ENCODE results near the gene ITPKA.

GRCh38 chr15:39586307-39587201 lies 5.7 kb downstream of the THBS1 start:
- RRBS: no CpG with 5 or more reads among the region's 14 CpGs

DNA sequence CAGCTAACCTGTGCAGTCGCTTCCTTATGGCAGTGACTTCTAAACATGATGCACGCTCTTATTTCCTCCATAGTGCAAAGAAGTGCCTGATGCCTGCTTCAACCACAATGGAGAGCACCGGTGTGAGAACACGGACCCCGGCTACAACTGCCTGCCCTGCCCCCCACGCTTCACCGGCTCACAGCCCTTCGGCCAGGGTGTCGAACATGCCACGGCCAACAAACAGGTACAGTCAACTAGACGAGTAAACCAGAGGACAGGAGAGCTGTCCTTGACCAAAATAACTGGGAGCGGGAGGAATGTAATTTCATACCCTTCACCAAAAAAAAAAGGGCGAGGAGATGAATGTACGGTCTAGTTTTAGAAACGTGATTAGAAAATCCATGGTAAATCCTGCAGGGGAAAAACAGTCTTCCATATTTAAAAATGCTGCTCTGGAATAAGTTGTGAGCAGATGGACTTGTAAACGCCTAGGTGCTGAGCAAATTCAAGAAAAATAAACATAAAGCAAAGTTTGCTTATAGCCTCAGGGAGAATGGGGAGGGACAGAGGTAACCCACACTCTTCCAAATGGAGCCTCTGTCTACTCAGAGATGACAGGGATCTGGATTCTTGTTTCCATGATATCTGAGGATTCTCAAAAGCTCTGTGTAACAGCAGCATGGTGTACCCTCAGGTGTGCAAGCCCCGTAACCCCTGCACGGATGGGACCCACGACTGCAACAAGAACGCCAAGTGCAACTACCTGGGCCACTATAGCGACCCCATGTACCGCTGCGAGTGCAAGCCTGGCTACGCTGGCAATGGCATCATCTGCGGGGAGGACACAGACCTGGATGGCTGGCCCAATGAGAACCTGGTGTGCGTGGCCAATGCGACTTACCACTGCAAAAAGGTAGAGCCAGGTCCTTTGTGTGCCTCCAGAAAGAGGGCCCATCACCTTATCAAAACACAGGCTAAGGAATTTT lies 8.5 kb downstream of the THBS1 start:
- RRBS: 96% methylated on average over 2 of the region's 27 CpGs

DNA sequence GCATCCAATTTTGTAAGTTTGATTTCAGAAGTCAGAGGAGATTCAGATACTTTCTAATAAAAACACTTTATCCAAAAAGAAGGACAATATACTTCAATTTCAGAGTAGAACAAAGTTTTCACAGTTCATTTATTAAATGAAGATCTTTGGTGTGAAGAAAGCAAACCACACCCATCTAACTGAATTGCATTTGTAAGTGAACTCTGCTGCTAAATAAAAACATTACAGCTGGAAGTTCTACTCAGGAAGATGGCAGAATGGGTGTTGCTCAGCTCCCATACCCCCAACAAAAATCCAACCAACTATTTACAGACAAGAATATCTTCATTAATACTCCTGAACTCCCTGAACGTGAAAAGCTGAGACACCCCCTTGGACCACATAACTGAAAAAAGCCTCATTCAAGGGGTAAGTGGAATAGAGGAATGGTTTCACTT lies 27.6 kb downstream of the THBS1 start:
- RRBS: no CpG with 5 or more reads among the region's 1 CpG

GRCh38 chr15:40053112-40053433 lies 14.1 kb upstream of the SRP14 start:
- RRBS: no CpG with 5 or more reads among the region's 4 CpGs

- RRBS: no CpG with 5 or more reads among the region's 16 CpGs
Measured at GRCh38 chr15:40074149-40074587, 34.5 kb downstream of the BMF start.

- RRBS: no CpG with 5 or more reads among the region's 17 CpGs
Measured at GRCh38 chr15:40081402-40082459, 26.9 kb downstream of the BMF start.

- RRBS: no CpG with 5 or more reads among the region's 13 CpGs
Measured at GRCh38 chr15:40082460-40083149, 26.1 kb downstream of the BMF start.

GRCh38 chr15:40091550-40092636 lies 16.8 kb downstream of the BMF start:
- RRBS: no CpG with 5 or more reads among the region's 17 CpGs

DNA sequence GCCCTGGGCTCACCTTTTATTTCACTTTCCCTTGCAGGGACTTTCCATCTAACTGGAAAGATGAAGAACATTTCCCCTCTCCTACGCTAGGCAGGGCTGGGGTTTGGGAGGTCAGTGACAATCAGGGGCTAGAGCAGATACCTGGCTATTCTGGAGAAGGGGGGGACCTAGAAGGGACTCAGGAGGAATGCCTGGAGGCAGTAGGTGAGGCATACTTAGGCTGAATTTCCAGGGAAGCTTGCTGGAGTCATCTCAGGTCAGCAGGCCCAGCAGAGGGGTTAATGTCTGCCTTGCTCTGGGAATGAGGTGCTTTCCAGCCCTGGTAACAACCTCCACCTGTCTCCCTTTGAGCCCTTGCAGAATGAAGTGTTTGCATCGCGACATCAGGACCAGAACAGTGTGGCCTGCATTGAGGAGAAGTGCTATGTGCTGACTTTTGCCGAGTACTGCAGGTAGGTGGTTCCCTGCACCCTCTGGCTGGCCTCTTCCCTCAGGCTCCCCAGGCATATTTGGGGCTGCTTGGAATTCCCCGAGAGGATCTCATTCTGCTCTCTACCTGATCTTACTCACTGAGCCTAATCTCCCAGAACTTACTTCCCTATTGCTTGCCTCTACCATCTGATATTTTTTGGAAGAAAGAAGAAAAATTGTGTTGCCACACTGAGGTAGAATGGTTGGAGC lies 5.7 kb upstream of the CHST14 start:
- RRBS: no CpG with 5 or more reads among the region's 5 CpGs

GRCh38 chr15:40624953-40625907 lies 31.2 kb downstream of the KNL1 start:
- RRBS: no CpG with 5 or more reads among the region's 6 CpGs

- RRBS: no CpG with 5 or more reads among the region's 1 CpG
Measured at GRCh38 chr15:40649932-40650428, 45.0 kb upstream of the RAD51 start.

DNA sequence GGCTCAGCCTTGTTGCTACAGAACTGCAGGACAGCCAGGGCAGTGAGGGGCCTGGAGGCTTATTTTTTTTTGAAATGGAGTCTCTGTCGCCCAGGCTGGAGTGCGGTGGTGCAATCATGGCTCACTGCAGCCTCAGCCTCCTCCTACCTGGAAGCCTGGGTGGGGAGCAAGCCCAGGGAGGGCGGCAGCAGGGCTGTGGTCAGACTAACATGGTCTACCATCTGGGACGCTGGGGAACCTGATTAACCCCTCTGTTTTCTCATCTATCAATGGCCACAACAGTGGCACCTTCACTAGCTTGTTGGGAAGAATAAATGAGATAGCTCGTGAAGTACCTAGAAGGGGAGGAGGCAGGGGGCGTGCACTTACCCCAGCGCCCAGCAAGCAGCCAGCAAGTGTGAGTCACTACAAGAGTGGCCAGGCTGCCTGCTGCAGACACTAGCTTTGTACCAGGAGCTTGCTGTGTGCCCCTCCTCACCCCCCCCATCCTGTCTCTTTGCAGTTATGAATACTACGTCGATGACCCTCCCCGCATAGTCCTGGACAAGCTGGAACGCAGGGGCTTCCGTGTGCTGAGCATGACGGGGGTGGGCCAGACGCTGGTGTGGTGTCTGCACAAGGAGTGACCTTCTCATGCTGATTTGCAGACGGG lies 2.9 kb upstream of the C15orf62 start:
- RRBS: no CpG with 5 or more reads among the region's 15 CpGs

DNA sequence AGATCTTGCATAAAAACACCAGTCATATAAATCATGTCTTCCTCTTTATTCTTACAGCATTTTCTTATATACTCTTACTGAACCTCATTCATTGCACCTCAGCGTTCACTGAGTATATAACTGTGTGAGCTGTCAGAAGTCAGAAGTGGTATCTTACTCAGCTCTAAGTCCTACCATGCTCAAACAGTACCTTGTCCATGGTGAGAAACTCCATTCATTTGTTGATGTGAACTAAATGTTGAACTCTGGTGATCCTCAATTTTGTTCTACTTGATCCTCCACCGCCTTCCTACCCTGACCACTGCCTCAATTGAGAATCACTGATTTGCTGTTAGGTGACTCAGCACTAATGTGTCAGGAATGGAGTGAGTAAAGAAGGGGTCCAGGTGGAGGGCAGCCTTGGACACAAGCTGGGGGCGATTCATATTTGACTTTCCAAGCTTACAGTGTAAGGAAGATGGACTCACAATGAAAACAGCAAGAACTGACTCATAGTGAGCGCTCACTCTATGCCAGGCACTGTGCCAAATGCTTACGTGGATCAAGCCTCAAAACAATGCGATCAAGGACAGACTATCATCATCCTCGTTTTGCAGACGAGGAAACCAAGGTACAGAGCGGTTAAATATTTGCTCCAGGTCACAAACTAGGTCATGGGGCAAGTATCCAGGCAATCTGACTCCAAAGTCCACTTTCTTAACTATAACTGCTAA lies 13.5 kb upstream of the ZFYVE19 start:
- RRBS: no CpG with 5 or more reads among the region's 9 CpGs

- RRBS: no CpG with 5 or more reads among the region's 7 CpGs
Measured at GRCh38 chr15:40949550-40950332, 3.5 kb upstream of the CHAC1 start.

GRCh38 chr15:40985306-40986270 lies 32.3 kb downstream of the CHAC1 start:
- RRBS: no CpG with 5 or more reads among the region's 12 CpGs

- RRBS: 2% methylated on average over 5 of the region's 58 CpGs
Measured at GRCh38 chr15:41115547-41116182, 415 bp downstream of the INO80 start.

- RRBS: no CpG with 5 or more reads among the region's 9 CpGs
Measured at GRCh38 chr15:41282861-41283431, 49.4 kb downstream of the OIP5 start.

DNA sequence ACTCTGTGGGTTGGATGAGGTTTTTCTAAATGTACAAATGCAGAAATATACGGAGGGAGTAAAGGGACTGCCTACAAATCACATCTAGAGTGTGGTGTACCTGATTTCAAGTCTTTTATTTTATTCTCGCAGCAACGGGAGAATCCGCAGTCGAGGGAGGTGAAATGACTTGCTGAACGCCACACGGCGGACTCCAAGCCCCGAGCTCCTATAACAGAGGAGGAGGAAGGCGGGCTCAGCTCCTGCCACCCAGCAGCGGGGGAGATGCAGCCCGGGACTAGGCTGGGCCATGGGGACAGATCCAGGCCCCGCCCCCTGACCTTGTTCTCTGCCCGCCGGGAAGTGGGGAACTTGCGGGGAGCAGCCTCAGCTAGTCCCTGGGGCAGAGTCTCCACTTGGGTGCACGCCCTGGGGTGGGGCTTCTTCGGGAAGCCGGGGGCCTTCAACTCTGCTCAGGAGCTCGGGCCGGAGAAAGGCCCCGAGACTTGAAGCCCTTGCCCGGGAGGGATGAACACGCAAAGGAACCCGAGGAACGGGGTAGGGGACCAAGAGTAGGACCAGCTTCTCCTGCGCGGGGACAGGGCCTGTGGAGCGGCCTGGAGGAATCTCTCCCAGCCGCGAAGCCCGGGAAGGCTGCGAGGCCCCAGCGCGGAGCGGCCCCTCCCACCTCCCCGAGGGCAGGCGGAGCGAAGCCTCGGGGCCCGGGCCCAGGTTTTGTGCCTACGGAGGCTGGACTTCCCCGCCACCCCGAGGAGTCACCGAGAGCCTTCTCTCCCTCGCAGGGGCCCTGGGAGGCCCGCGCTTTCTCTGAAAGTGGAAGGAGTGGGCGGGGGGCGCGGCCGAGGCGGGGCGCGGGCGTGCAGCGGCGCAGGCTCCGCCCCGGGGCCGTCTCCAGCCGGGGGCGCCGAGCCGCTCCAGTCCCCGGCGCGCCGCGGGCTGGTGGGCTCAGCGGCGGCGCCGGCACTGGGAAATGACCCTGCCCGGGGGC lies at the start of gene ITPKA:
ITPKA (plus strand) TSS at position 917 of the 988 bp plus-strand sequence.
- RRBS: 3% methylated on average over 27 of the region's 75 CpGs

DNA sequence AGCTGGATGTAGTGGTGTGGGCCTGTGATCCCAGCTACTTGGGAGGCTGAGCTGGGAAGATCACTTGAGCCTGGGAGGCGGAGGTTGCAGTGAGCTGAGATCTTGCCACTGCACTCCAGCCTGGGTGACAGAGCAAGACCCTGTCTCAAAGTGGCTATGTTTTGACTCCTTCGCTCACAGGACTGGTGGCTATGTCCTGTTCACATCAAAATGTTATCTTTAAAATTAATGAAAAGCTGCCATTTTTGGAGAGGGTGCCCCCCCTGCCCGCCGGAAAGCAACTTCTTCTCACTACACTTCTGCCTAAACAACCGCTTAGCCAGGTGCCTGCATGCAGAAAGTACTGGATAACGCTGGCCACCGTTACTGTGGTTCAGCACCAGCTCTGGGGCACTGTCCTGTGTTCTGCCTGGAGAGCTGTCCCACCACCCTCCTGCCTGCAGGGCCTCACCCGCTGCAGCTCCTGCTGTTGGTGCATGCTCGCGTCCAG lies 19.5 kb downstream of the PLA2G4B start:
- RRBS: no CpG with 5 or more reads among the region's 10 CpGs

GRCh38 chr15:41950345-41950904 lies 21.9 kb downstream of the EHD4 start:
- RRBS: no CpG with 5 or more reads among the region's 8 CpGs

Measured in AG04449 (cell line).